ENCODE measurements around the gene PLOD3.

GRCh38 chr7:100567675-100568441 lies 5.8 kb downstream of the SAP25 start:
- PRO-cap, 10 experiments = no peak in any of the 10 experiments

DNA sequence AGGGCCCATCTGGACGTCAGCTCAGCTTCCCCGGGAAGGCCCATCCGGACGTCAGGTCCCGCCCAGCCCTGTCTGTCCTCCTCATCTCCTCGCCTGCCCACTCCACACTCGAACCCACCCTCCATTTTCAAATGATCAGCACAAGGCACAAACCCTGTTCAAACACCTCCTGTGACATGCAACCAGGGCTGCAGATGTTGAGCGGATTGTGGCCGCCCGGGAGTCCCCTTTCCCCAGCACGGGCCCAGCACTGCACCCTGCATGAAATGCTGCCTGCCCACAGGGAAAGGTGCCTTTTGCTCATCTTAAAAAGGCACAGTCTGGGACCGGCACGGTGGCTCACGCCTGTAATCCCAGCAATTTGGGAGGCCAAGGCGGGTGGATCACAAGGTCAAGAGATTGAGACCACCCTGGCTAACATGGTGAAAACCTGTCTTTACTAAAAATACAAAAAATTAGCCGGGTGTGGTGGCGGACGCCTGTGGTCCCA lies 5.3 kb upstream of the SAP25 start:
- PRO-cap, 10 experiments = no peak in any of the 10 experiments

DNA sequence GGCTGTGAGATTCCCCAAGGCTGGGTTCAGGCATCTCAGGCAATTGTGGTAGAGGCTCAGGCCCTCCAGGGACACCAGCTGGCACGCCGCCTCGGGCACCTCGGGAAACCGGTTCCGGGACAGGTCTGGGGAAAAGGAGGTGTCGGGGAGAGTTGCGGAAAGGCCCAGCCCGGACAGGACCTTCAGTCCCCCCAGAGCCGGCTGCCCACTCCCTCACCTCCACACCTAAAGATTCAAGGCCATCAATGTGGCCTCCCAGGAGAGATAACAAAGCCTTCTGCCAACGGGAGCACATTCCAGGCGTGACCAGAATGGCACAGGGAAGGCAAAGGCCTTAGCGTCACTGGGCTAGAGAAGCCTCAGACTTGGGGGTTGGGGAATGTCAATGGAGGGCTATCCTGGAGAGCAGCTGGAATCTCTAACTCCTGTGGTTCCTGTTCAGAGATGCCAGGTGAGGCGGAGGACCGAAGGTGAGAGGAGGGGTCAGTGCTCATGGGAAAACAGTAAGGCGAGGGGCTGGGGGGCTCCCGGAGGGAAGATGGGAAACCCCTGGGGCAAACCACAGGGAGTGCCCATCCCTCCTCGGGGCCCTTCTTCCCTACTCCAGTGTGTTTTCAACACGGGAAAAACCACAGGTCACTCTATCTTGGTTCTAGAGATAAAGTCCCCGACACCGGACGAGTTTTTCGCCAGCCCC lies 3.4 kb downstream of the LRCH4 start:
- PRO-cap, 10 experiments = peak in 2 of 10 experiments; most common plus-strand start position 132 of the sequence (in 1)

GRCh38 chr7:100589148-100590137 lies 3.3 kb downstream of the FBXO24 start:
- PRO-cap, 10 experiments = no peak in any of the 10 experiments

GRCh38 chr7:100725156-100725435 lies 4.8 kb downstream of the EPO start:
- PRO-cap, 10 experiments = no peak in any of the 10 experiments

DNA sequence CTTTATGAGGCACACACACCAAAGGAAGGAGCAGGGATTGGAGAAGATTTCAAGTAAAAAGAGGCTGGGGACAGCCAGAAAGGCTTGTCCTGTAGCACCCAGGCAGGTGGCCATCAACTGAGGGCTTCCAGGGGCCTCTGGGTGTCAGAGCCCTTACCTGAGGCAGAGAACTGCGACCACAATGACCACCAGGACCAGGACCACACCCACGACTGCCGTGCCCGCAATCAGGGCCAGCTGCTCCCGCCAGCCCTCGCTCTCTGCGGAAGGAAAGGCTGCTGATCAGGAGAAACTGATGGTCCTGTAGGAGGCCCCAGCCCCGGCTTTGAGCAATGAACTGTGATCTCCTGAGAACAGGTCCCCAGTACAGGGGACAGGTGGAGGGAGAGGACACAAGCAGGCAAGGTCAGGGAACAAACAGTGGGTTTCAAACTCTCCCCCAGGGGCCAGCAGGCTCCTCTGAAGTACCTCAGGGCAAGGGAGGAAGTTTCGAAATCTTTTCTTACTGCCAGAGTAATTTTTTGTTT lies 13.5 kb downstream of the EPHB4 start:
- PRO-cap, 10 experiments = no peak in any of the 10 experiments

- PRO-cap, 10 experiments = peak in 3 of 10 experiments; most common plus-strand start chr7:100825427 (in 3); most common minus-strand start chr7:100825400 (in 2)
Measured at GRCh38 chr7:100824883-100825610, 2.3 kb downstream of the EPHB4 start.

GRCh38 chr7:100890683-100891110 lies 1.2 kb upstream of the UFSP1 start:
- PRO-cap, 10 experiments = peak in 1 of 10 experiments; most common plus-strand start chr7:100891019 (in 1); most common minus-strand start chr7:100890981 (in 1)

- PRO-cap, 10 experiments = no peak in any of the 10 experiments
Measured at GRCh38 chr7:100967389-100968458, 1.6 kb upstream of the MUC12 start.

DNA sequence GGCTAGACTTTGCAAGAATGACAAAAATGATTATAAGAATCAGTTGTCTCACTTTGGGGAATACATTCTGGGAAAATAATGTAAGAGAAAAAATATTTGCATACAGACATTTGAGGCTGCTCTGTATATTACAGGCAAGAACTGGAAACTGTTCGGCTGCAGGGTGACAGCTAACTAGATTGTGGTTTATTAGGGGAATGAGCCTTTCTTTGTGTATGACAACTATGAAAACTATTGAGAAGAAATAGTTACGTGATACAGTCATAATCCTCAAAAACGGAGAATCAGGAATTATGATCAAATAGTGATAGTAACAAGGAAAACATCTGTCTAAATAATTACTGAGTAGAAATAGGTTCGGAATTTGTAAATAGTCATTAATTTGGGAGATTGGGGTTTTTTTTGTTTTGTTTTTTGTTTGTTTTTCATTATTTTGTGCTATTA lies 8.7 kb downstream of the TRIM56 start:
- PRO-cap, 10 experiments = no peak in any of the 10 experiments

DNA sequence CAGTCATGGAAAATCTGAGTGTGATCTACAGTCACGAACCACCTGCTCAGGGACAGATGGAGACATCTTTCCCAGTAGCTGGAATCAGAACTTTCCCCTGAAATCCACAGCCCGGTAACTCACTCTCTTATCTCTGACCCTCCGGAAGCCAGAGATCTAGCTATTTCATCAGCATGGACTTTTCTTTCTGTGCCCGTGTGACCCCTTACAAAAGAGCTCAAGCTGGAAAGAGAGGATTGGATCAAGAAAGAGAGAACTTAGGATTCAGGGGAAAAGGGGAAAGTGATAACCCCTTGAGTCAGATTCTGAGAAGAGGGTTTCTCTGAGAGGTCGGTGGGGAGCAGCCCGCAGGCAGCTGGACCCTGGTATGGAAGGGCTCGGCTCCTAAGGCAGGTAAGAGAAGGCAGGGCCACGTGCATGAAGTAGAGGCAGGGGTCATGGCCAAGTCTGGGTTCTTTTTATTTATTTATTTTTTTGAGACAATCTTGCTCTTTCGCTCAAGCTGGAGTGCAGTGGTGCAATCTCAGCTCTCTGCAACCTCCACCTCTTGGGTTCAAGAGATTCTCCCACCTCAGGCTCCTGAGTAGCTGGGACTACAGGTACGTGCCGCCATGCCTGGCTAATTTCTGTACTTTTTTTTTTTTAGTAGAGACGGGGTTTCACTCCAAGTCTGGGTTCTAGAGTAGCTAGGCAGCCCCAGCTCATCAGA lies 4.3 kb upstream of the SERPINE1 start:
- PRO-cap, 10 experiments = no peak in any of the 10 experiments

DNA sequence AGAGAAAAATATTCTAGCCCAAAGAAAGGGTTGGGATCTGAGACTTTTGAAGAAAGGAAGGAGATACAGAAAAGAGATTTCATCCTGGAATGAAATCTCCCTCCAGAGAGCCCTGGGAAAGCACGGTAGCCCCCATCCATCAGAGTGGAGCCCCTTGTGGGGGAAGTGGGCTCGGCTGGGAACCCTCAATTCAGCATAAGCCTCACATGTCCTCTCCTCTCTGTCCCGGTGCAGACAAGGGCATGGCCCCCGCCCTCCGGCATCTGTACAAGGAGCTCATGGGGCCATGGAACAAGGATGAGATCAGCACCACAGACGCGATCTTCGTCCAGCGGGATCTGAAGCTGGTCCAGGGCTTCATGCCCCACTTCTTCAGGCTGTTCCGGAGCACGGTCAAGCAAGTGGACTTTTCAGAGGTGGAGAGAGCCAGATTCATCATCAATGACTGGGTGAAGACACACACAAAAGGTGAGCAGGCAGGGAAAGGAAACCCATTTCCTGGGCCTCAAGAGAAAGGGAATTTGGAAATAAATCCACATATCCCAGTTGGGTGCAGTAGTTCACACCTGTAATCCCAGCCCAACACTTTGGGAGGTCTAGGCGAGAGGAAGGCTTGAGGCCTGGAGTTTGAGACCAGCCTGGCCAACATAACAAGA lies 3.4 kb downstream of the SERPINE1 start:
- PRO-cap, 10 experiments = peak in 2 of 10 experiments; most common plus-strand start position 408 of the sequence (in 1)

- PRO-cap, 10 experiments = no peak in any of the 10 experiments
Measured at GRCh38 chr7:101161027-101161349, 4.4 kb downstream of the VGF start.

GRCh38 chr7:101163542-101164016 lies 1.8 kb downstream of the VGF start:
- PRO-cap, 10 experiments = peak in 10 of 10 experiments; most common plus-strand start chr7:101163841 (in 5); most common minus-strand start chr7:101163645 (in 5)

- PRO-cap, 10 experiments = no peak in any of the 10 experiments
Measured at GRCh38 chr7:101167326-101167888, 2.0 kb upstream of the VGF start.

DNA sequence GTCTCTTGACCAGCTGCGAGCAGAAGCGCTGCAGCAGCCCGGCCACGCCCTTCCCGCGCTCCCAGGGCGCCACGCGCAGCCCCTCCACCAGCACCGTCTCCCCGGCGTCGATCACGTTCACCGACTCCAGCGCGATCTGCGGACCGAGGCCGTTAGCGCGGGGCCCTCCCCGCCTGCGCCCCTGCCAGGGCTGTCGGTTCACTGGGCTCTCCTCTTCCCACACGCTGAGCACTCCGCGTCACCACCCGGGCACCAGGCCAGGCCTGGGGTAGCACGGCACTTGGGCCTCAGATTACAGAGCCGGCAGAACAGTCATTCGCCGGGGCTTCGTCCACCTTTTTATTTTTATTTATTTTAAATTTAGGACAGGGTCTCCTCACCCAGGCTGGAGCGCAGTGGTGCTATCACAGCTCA lies 6.7 kb downstream of the NAT16 start:
- PRO-cap, 10 experiments = peak in 3 of 10 experiments; most common plus-strand start position 290 of the sequence (in 2); most common minus-strand start position 177 of the sequence (in 1)

GRCh38 chr7:101217159-101217859 lies at the start of gene PLOD3:
TSS of gene PLOD3 (minus strand) at chr7:101217581.
- PRO-cap, 10 experiments = peak in 10 of 10 experiments; most common plus-strand start chr7:101217696 (in 10); most common minus-strand start chr7:101217579 (in 10)

DNA sequence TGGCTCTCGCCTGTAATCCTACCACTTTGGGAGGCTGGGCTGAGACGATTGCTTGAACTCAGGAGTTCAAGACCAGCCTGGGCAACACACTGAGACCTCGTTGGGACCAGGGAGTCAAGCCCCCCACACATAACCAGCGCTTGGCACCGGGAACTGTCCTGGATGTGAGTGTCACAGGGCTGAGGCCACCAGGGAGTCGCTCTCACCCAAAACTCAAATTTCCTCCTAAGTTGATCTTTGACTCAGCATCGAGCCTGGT lies 751 bp upstream of the CLDN15 start:
- PRO-cap, 10 experiments = no peak in any of the 10 experiments

GRCh38 chr7:101386511-101387178 lies 24.0 kb downstream of the COL26A1 start:
- PRO-cap, 10 experiments = no peak in any of the 10 experiments

GRCh38 chr7:101754449-101755318 lies 62.7 kb upstream of the CUX1 start:
- PRO-cap, 10 experiments = no peak in any of the 10 experiments

Data from Metastatic Breast Carcinoma in the Brain (tissue), 10 donors.